Neural crest cell (in vitro differentiated cells): ENCODE data around the gene UVSSA.

GRCh38 chr4:1346835-1348004 lies at the start of gene UVSSA:
TSS of gene UVSSA (plus strand) at chr4:1347208.
- PRO-cap: bidirectional peak, plus-strand start at chr4:1347248, minus-strand start at chr4:1346909; bidirectional peak, plus-strand start at chr4:1347779, minus-strand start at chr4:1347631

DNA sequence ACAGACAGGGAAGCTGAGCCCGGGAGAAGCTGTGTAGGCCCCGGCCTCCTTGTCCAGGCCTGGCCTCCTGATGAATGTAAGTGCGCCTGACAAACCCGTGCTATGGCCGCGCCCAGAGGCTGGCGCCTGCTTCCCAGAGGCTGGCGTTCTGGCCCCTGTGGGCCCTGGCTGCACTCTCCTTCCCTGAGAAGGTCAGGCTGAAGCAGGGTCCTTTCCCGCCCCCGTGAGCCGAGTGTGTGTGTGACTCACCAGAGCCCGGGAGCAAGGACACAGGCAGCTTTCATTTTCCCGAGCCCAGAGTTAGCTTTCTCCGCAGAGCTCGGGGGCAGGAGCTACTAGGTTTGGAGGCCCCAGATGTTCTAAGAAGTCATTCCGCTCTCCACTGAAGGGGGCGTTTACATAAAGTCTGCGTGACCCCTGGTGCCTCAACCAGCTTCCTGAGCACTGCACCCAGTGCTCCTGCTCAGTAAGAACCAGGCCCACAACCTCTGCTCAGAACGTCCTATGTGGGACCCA lies 13.5 kb downstream of the UVSSA start:
- PRO-cap: no peak

GRCh38 chr4:1568712-1569330 lies 115.3 kb downstream of the FAM53A start:
- PRO-cap: no peak

- PRO-cap: no peak
These were observed 79.2 kb downstream of the FAM53A start for GRCh38 chr4:1604802-1605400.

DNA sequence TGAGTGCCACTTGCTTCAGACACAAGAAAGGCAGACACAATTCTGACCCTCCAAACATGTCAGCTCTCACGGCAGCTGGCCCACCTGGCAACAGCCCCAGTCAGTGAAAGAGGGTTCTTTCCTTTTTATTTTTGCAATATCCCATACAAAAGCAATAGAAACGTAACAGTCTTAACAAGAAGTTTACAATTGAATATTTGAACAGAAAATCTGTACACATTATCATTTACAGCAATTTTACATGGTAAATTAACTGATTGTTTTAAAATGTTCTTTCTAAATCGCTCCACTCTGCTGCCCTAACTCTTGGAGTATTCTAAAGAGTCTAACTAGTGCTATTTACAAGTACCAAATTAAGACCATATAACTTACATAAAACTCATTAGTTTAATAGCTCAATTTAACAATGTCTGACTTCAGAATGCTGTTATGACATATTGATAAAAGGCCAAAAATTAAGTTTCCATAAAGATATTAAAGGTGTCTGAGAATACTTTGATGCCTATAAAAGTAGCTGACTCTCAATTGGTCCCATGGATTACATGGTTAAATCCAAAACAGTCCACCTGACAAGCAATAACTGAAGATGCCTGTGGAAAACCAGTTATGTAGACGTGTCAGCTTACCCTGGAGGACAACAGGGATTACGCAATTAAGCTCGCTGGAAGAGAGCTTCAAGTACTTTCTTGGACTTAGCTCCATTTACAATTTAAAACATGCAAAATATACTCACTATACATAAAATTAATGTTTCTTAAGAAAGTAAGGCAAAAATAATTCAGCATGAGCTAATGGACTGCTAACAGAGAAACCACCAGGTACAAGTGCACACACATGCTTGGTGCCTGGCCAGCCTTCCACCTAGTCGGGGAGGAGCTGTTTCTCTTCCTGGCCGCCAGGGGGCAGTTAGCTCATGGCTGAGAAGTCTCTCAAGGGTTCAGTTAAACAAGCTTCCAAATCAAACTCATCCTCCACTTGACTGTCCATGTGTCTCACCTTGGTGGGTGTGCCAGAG lies 8.9 kb upstream of the FAM53A start:
- PRO-cap: no peak

DNA sequence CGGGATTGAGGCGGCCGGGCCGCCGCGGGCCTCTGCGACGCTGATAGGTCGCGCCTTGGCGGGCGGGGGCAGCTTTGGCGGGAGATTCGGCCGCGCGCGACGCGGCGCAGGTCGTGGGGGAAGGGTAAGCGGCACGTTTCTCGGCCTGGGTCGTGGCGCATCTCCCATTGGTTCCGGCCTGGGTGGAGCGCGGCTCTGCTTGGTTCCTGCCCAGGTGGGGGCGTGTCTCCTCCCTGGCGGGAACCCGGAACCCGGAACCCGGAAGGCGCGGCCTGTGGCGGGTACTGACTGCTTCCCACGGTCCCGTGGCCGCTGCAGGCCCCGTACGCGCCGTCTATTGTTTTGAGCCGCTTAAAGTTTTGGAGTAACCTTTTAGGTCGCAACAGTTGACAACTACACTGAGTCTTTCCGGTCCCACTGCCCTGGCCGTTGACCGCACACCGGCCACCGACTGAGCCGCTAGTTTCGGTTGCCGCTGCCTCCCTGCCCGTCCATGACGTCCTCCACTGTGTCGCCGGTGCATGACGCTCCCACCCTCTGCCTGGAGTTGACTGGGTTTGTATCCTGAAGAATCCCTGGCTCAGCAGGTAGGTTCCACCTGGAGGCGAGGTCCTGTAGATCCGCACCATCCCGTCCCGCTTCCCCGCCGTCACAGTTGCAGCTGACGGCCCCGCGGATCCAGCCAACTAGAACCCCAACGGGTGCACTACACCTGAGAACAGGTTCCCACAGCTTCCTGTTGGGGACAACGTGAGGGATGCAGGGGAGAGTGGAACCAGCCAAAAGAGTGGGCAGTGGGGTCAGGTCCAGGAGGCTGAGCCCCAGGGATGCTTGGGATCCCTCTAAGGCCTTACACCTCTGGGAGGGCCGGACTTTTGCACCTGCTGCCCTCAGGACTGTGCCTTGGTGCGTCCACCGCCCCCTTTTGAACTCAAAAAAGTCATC lies 732 bp upstream of the SLBP start:
- PRO-cap: bidirectional peak, plus-strand start at position 284 of the sequence, minus-strand start at position 142 of the sequence; bidirectional peak, plus-strand start at position 382 of the sequence, minus-strand start at position 344 of the sequence; bidirectional peak, plus-strand start at position 462 of the sequence, minus-strand start at position 453 of the sequence

DNA sequence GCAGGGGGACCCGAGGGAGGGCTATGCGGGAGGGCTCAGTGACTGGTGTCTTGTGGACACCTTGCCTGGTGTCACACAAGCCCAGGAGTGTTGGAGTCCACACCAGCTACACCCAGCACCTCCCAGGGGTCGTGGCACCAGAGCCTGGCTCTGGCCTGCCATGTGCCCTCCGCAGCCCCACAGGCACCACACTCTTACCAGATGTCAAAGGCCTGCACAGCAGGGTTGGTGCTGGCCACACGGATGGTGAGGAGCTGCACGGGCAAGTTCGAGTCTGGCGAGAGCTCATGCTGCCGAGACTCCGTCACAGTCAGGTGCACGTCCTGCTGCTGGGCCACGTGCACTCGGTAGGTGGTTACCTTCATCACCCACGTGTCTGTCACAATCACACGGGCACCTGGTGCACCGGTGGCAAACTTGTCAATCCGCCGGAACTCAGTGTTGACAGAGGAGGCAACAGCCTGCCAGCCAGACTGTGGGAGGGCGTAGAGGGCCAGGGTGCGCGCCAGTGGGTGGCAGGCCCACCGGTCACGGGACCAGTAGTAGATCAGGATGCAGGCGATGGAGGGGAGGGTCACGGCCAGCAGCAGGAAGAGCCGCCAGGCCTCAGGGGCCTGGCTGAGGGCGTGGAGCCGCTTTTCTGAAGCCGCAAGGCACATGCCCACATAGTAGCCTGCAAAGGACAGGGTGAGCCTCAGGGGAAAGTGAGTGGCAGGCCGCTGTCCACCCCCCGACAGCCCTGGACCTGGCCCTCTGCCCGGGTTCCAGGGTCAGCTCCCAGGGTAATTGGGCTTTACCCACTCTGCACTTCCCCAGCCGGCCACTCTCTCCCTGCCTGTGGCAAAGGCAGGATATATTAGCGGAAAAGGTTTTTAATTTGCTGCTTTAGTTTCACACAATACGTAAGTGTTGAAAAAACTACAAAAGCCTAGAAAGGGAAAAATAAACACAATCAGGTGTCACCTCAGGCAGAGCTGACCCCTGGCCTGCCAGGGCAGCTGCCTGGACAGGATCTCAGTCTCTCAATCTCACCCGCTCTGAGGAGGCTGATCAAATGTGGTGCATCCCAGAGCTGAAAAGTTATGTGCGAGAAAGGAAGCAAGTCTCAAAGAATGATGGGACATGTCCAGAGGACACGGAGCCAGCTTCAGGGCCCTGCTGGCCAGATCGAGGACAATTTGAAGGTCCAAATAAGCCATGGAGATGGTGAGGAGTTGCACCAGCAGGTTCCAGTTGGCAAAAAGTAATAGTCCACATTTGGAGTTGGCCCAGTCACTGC lies 2.7 kb downstream of the TMEM129 start:
- PRO-cap: no peak

- PRO-cap: unidirectional peak, minus-strand start at chr4:1721974
These were observed 737 bp downstream of the TACC3 start for GRCh38 chr4:1721838-1722678.

DNA sequence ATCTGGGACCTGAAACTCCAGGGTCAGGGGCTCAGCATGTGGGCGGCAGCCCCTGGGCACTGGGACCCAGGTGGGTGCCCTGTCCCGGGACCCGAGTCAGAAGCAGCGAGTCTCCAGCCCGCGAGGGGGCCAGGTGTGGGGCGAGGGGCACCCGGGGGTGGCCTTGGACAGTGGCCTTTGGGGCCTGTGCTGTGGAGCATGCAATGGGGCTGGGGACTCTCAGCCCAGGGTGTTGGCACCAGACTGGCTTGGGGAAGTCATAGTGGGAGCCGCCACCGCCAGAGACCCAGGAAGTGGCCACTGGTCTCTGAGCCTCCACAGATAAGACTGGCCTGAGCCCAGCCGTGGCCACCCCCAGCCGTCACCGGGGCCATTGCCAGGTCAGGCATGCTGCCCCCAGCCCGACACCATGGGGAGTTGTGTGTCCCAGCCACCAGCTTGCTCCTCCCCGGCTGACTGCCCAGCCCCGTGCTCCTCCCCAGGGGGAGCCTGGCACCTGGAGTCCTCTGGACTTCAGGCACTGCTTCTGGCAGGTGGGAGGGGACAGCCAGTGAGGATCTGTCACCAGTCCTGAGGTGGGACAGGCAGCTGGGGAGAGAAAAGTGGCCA lies 32.4 kb downstream of the TACC3 start:
- PRO-cap: no peak

DNA sequence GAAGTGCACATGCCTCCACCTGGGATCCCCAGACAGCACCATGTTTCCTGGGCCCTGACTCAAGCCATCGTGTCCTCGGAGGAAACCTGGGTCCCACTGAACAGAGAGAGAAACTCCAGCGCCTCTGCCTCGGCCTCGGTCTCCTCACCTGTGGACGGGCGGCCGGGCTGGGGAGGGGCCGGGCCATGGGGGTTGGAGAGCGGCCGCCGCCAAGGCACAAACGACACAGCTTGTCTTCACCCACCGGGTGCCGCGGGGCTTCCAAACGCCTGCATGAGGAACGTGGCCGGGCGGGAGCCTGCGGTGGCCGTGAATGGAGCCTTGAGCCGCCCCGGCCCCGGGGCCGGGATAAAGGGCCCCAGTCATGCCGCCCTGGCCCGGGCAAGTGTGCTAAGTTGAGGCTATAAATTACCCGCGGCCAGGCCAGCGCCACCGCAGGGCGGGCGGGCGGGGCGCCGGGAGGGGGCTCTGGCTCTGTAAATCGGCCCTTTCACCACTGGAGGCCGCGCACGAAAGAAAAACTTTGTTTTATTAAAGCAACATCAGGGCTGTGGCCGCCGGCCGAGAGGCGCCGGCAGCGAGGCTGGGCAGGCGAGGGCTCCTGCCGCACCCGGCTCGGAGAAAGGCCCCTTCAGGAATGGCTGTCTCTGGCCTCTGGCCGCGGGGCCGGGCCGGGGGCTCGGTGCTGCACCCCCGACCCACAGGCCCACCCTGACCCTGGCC lies 29.8 kb upstream of the FGFR3 start:
- PRO-cap: no peak

- PRO-cap: no peak
These were observed 12.1 kb downstream of the FGFR3 start for GRCh38 chr4:1805208-1805560.

GRCh38 chr4:1985503-1986709 lies 22.9 kb downstream of the NELFA start:
- PRO-cap: no peak

GRCh38 chr4:1987255-1988304 lies 21.2 kb downstream of the NELFA start:
- PRO-cap: no peak

- PRO-cap: no peak
These were observed 1.1 kb downstream of the HAUS3 start for GRCh38 chr4:2240761-2241381.

DNA sequence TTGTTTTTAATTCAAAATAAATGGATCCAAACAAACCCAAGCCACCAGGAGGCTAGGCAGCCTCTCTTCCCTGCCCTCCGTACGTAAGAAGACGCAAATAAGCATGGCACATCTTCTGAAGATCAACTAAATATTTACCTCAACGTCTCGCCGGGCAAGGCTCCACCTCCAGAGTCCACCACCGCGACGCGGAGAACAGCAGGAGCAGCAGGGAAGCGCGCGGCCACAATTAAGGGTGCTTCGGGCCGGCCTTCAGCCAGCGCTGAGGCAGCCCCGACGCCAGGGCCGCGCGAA lies 592 bp downstream of the HAUS3 start:
- PRO-cap: unidirectional peak, plus-strand start at position 191 of the sequence

- PRO-cap: no peak
These were observed 19.7 kb upstream of the MXD4 start for GRCh38 chr4:2281086-2282434.

- PRO-cap: no peak
These were observed 23.3 kb upstream of the MXD4 start for GRCh38 chr4:2285054-2285727.

DNA sequence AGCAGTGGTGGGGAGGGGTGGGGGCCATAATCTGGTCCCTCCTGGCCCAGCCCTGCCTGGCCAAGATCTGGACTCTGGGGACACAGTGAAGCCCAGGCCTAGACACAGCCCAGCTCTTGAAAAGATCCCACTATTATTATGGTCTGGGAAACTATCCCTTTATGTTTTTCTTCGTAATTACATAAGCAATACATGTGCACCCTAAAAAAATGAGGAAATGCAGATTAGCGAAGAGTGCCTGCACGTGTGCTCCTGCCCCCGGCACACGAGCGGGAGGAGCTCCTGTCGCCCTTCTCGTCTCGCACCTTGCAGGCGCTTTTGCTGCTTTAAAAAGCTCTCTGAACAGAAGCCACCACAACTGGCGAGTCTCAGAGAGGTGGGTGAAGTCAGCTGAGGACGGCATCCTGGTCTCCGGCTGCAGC lies 28.9 kb upstream of the MXD4 start:
- PRO-cap: no peak

DNA sequence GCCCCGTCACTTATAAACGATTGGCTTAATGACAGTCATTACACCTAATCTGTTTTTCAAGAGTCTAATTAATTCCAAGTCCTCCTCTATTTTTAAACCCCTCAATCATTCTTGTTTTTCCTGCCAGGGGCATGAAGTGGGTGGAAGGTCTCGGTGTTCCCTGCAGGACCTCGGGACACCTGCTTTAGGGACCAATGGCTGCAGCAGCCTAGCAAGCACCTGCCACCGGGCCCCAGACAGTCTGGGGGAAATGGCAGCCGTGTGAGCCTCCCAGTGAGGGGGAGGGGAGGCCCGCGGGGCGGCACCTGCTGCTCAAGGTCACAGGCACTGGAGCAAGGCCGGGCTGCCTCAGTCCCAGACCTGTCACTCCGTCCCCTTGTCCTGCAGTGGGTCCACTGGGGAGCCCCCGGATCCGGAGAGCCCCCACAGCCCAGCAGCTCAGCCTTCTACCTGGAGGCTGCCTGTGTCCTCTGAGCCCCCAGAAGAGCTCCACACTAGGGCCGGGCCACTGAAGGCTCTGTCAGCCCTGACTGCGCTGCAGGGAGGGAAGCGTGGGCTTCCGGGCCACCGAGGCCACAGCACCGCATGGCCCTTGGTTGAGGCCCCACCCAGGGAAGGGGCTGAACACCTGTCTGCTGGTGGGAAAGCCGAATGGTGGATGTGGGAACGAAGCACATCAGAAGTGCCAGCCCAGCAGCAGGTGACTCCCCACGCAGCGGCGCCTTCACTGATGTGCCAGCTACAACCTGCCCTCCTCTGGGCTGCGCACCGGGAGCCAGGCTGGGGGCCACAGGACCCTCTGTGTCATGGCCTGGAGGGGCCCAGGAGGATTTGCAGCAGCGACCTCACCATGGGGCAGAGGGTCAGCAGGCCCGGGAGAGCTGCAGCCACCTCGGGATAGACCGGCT lies 34.8 kb upstream of the MXD4 start:
- PRO-cap: no peak

GRCh38 chr4:2361230-2362214 lies 56.9 kb downstream of the ZFYVE28 start:
- PRO-cap: no peak